Breast (tissue), 4 donors: ENCODE measurements around a stretch of chr16.

- PRO-cap, 3 experiments: no peak in any of the 3 experiments
- RRBS: no CpG with 5 or more reads among the region's 3 CpGs
Observed at GRCh38 chr16:3435575-3436131, 7.7 kb downstream of the ZNF597 start.

DNA sequence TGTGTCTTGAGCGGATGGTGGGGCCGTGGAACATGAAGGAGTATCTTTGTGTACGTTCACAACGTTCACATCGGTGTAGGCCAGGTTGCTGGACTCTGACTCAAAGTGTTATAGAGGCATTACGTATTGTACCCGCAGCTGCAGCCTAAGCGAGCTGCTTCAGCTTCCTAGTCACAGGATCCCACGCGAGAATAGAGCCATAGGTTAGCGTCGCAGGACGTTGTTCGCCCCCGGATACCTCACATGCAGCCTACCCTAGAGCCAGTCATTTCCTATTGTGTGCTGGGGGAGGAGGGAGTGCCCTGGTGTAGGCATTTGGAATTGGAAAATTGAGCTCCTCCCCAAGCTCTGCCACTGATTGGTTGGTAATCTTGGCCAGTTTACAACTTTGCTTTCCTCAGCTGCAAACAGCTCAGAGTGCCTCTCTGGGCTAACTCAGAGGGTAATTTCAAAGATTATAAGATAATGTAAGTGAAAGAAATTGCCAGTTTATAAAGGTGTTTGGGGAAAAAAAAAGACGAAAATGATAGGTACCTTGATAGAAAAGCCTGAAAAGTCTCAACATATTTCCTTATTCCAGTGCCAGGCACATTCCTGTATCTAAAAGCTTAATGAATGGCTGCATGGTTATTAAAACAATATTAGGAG is 588 bp downstream of the NAA60 start:
- PRO-cap, 3 experiments: peak in 2 of 3 experiments; most common minus-strand start position 193 of the sequence (in 2)
- RRBS: no CpG with 5 or more reads among the region's 16 CpGs

DNA sequence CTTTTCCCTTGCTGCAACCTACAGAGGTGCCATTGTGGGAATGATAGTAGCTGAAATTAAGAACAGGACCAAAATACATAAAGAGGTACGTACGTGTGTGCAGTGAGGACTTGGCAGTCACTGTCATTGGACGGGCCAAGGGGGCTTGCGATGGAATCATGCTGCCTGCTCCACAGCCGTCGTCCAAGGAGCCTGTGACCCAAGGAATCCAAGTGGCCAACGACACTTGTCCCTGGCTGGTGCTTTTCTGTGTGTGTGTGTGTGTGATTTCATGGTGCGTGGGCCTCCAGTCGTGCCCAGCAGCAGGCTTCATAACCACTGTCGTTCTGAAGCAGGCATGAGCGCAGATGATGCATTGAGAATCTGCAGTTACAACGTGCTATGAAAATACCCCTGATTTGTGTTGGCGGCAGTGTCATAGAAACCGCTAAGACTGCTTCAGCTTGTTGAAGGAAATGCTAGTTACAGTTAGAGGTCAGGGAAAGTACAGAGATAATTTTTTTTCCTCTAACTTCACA is 15.7 kb downstream of the C16orf90 start:
- PRO-cap, 3 experiments: no peak in any of the 3 experiments
- RRBS: no CpG with 5 or more reads among the region's 14 CpGs

DNA sequence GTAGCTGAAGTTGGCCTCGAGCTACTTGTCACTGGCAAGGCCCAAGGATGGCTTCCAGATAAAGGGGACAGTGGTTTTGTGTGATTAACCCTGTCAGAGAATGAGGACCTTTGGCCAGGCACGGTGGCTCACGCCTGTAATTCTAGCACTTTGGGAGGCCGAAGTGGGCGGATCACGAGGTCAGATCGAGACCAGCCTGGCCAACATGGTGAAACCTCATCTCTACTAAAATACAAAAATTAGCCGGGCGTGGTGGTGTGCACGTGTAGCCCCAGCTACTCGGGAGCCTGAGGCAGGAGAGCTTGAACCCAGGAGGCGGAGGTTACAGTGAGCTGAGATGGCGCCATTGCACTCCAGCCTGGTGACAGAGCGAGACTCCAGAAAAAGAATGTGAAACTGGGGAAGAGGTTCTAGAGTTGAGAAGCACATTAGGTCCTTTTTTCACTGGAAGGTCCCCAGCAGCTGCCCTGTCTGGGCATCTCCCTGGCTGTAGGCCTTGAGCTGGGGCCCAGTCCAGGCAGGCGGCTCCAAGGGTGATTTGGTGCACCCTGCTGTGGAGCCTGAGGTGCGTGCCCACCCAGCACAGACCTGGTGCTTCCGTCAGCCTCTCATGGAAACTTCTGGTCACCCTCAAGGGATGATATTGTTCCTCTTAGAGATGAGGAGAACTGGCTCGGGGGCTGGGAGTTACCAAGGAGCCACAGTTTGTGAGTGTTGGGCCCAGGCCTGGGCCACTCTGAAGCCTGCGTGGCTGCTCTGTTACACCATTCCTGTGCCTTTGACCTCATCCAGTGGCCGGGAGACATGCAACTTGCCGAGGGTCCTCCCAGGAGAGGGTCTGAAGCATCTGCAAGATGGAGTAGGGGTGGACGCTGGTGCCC is 8.0 kb downstream of the C16orf90 start:
- PRO-cap, 3 experiments: no peak in any of the 3 experiments
- RRBS: no CpG with 5 or more reads among the region's 22 CpGs

- PRO-cap, 3 experiments: no peak in any of the 3 experiments
- RRBS: no CpG with 5 or more reads among the region's 6 CpGs
Observed at GRCh38 chr16:3638990-3639426, 15.5 kb upstream of the DNASE1 start.

GRCh38 chr16:3640719-3641348 is 13.7 kb upstream of the DNASE1 start:
- PRO-cap, 3 experiments: no peak in any of the 3 experiments
- RRBS: no CpG with 5 or more reads among the region's 16 CpGs

- PRO-cap, 3 experiments: no peak in any of the 3 experiments
- RRBS: no CpG with 5 or more reads among the region's 6 CpGs
Observed at GRCh38 chr16:3645797-3646153, 8.7 kb upstream of the DNASE1 start.

GRCh38 chr16:3659489-3660168 is 5.1 kb downstream of the DNASE1 start:
- PRO-cap, 3 experiments: no peak in any of the 3 experiments
- RRBS: no CpG with 5 or more reads among the region's 9 CpGs

GRCh38 chr16:3690293-3691650 is 26.6 kb downstream of the TRAP1 start:
- PRO-cap, 3 experiments: peak in 3 of 3 experiments; most common plus-strand start chr16:3690651 (in 3)
- RRBS: no CpG with 5 or more reads among the region's 41 CpGs

DNA sequence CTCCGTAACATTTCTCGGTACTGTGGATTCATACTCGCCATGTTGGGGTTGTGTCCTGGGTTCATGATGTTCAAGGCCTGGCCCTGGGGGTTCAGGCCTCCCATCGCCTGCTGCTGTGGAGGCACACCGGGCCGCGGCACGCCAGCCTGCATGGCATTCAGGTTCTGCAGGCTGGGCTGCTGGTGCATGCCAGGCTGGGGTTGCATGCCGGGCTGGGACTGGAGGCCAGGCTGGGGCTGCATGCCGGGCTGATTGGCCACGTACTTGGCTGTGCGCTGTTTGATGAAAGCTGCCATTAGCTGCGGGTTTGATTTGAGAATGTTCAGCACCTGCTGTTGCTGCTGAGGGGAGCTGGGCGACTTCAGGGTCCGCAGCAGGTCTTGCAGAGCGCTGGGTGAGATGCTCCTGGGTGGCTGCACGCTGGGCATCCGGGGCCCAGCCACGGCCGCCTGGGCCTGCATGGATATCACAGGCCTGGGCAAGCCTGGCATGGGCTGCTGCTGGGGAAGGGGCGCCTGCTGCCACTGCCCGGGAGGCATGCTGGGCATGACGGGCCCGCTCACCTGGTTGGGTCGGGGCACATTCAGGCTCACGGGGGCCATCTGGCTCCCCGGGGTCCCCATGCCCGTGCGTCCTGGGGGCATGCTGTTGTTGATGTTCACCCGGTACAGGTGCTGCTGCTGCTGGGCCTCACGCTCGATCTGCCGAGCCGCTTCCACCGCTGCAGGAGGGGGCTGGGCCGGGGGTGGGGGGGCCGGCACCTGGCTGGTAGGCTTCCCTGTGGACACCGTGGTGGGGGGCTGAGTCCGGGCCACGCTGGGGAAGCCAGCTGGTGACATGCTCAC is 11.4 kb upstream of the TRAP1 start:
- PRO-cap, 3 experiments: no peak in any of the 3 experiments
- RRBS: 84% methylated on average over 24 of the region's 40 CpGs

- PRO-cap, 3 experiments: no peak in any of the 3 experiments
- RRBS: no CpG with 5 or more reads among the region's 10 CpGs
Observed at GRCh38 chr16:3857315-3857893, 23.1 kb downstream of the CREBBP start.

DNA sequence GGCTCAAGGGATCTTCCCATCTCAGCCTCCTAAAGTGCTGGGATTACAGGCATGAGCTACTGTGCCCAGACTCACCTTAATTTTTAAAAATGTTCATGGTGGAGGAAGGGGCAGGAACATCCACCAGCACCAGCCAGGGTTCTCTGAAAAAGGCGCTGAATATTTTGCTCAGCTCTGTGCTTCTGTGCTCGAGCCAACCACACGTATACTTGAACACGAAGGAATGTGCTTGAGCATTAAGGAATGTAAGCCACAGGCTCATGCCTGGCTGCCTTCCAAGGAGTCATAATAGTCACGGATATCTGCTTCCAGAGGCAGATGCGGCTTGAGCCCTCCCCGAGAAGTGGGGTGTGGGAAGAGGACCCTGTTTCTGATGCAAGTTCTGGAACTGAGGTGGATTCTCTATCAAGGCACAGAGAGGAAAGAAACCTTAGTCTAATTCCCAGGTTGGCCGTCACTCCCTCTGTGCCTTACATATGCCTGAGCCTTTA is 65.6 kb upstream of the CREBBP start:
- PRO-cap, 3 experiments: no peak in any of the 3 experiments
- RRBS: no CpG with 5 or more reads among the region's 8 CpGs

GRCh38 chr16:4032641-4033370 is 83.4 kb downstream of the ADCY9 start:
- PRO-cap, 3 experiments: no peak in any of the 3 experiments
- RRBS: no CpG with 5 or more reads among the region's 18 CpGs

GRCh38 chr16:4052802-4053022 is 63.5 kb downstream of the ADCY9 start:
- PRO-cap, 3 experiments: no peak in any of the 3 experiments
- RRBS: no CpG with 5 or more reads among the region's 6 CpGs

DNA sequence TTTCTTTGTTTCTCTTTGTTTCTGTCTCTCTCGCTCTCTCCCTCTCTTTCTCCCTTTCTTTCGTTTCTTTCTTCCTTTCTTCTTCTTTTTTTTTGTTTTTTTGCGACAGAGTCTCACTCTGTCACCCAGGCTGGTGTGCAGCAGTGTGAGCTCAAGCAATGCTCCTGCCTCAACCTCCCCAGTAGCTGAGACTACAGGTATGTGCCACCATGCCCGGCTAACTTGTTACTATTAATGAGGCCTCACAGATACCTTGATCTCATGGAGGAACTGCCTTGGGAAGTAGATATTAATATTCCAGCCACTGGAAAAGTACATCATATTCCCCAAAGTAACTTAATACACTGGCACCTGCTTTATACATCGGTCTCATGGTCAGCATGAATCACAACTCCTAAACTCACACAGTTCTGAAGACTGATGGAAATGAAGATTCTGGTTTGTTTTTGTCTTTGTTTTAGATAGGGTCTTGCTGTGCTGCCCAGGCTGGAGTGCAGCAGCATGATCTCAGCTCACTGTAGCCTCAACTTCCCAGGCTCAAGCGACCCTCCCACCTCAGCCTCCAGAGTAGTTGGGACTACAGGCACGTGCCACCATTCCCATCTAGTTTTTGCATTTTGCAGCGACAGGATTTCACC is 28.3 kb downstream of the ADCY9 start:
- PRO-cap, 3 experiments: no peak in any of the 3 experiments
- RRBS: no CpG with 5 or more reads among the region's 8 CpGs

- PRO-cap, 3 experiments: no peak in any of the 3 experiments
- RRBS: 95% methylated on average over 1 of the region's 9 CpGs
Observed at GRCh38 chr16:4352151-4353104, 1.3 kb upstream of the PAM16 start.

- PRO-cap, 3 experiments: no peak in any of the 3 experiments
- RRBS: no CpG with 5 or more reads among the region's 7 CpGs
Observed at GRCh38 chr16:4395402-4395840, 21.0 kb downstream of the CORO7 start.

DNA sequence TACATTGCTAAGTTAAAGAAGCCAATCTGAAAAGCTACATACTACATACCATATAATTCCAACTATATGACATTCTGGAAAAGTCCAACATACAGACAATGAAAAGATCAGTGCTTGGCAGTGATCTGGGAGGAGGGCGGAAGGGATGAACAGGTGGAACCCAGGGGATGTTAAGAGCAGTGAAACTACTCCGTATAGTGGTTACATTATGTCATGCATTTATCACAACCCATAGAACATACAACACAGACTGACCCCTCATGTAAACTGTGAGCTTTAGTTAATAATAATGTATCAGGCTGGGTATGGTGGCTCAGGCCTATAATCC is 16.5 kb downstream of the CORO7 start:
- PRO-cap, 3 experiments: no peak in any of the 3 experiments
- RRBS: no CpG with 5 or more reads among the region's 2 CpGs

DNA sequence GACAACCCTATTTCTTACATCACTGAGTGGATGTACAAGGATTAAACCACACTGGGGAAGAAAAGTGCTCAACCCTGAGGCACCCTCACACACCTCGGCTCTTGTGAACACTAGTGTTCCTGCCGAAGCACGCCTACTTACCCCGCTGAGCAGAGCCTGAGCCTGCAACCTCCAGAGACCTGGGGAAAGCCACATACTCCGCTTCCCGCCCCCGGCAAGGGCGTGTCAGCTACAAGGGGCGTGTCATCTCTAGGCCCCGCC is 172 bp upstream of the HMOX2 start:
- PRO-cap, 3 experiments: peak in 3 of 3 experiments; most common minus-strand start position 109 of the sequence (in 1)
- RRBS: 2% methylated on average over 4 of the region's 10 CpGs

- PRO-cap, 3 experiments: no peak in any of the 3 experiments
- RRBS: no CpG with 5 or more reads among the region's 5 CpGs
Observed at GRCh38 chr16:4494876-4495549, 18.8 kb downstream of the HMOX2 start.